Metastatic Pancreatic Carcinoma in the Ovary (tissue), 1 donor: ENCODE measurements around a stretch of chr9.

- PRO-cap, result no peak
These were observed 115.6 kb downstream of the SUSD1 start for GRCh38 chr9:112059172-112060141.

DNA sequence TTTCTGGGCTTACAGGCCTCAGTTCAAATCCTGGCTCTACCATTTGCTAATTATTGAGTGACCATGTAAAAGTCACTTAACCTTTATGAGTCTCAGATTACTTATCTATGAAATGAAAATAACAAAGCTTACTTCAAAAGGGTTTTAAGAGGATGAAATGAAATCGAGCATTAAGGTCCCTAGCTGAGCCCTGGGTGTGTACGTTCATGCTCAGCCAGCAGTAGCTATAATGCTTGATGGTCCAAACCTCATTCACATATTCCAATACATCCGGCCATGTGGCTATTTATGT, 56.1 kb downstream of the SUSD1 start:
- PRO-cap, result no peak

GRCh38 chr9:112309002-112309614, 24.3 kb downstream of the PTBP3 start:
- PRO-cap, result no peak

GRCh38 chr9:112379264-112379696, 628 bp upstream of the HSDL2 start:
- PRO-cap, result no peak

DNA sequence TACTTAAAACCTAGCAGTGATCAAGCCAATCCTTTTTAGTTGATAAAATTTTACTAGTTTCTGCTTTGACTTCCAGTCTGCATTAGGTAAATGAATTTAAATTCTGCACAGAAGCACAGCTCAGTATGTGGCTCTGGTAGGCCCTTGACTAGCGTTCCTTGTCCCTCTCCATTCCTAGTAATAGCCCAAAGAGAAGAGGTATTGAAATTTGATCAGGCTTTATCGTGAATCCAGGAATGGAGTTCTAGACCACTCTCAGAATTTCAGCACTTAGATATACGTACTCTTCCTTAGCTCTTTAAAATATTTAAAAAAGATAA, 2.3 kb downstream of the KIAA1958 start:
- PRO-cap, result no peak

- PRO-cap, result no peak
These were observed 9.1 kb downstream of the KIAA1958 start for GRCh38 chr9:112495686-112496142.

DNA sequence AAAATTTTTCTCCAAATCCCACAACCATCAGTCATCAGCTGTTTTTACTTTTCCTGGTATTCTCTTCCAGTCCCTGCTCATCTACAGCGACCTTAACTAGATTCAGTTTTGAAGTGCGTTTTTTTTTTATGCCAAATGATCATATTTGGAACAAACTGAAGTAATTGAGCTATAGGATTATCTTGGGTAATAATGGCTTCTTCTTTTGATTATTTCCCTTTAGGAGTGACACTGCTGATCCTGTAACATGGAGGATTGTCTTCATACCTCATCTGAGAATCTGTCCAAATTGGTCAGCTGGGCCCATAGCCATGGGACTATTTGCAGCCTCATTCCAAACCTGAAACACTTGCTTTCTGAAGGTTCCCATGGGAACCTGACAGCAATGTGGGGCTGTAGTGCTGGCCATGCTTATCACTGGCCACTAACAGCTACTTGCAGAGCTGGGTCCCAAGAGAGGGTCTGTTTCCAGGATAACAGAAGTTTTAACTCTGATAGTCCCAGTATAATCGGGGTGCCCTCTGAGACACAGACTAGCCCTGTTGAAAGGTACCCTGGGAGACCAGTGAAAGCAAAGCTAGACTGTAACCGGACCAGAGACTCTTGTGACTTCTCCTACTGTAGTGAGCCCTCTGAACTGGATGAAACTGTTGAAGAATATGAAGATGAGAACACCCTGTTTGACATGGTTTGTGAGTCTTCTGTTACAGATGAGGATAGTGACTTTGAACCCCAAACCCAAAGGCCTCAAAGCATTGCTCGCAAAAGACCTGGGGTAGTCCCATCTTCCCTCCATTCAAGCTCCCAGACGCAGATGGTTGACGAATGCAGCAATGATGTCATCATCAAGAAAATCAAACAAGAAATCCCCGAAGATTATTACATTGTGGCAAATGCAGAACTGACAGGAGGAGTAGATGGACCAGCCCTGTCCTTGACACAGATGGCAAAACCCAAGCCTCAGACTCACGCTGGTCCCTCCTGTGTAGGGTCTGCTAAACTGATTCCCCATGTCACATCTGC, 87.5 kb downstream of the KIAA1958 start:
- PRO-cap, result no peak

DNA sequence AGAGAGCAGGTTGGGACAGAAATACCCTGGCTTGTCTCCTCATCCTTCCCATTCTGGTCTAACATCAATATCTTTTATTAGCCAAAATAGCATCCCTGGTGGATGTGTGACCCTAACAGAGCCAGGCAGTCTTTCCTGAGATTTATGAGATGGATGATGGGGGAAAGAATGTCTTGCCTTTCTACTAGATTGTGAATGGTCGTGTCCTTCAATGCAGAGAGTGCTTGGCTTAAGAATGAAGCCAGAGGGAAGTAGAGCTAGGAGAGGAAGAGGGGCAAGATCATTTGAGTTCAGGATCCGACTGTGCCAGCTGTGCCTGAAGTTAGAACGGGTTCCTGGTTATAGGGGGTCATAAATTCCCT, 9.8 kb downstream of the SNX30 start:
- PRO-cap, result no peak

DNA sequence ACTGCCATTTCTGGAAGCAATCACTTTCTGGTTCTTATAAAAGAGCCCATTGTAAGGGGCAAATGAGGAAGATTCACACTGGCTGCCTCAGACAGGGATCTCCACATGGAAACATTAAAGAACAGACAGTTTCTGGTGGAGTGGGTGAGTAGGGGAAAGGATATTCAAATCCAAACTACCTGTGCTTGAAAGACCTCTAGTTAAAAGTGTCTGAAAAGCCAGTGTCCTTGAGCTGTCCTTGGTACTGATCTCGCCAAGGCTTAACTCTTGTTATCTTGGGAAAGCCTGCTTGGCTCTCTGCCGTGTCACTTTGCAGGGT, 19.1 kb upstream of the SLC31A2 start:
- PRO-cap, result no peak

DNA sequence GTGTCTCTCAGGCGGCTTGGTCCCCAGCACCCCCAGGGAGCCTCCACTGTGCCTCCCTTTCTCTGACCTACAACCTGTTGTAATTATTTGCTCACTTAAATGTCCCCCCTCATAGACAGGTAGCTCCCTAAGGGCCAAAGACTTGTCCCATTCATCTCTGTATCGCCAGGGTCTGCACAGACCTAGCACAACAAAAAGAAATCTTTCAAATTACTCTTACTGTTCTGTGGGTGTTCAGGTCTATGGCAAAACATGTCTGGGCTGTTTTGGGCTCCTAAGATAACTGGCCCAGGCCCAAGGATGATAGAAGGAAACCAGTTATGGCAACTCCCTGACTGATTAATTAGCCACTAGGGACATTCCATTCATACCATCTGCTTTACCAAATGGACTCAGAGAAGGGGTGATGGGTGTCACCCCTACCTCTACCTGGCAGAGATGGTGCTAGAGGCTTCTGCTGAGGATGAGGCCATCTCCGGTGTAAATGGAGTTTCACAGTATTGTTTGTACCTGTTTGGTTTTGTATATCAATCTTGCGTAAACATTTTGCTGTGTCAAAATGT, 1.8 kb downstream of the SLC31A2 start:
- PRO-cap, result no peak

GRCh38 chr9:113222366-113222864, 1.1 kb downstream of the SLC31A1 start:
- PRO-cap, result no peak

DNA sequence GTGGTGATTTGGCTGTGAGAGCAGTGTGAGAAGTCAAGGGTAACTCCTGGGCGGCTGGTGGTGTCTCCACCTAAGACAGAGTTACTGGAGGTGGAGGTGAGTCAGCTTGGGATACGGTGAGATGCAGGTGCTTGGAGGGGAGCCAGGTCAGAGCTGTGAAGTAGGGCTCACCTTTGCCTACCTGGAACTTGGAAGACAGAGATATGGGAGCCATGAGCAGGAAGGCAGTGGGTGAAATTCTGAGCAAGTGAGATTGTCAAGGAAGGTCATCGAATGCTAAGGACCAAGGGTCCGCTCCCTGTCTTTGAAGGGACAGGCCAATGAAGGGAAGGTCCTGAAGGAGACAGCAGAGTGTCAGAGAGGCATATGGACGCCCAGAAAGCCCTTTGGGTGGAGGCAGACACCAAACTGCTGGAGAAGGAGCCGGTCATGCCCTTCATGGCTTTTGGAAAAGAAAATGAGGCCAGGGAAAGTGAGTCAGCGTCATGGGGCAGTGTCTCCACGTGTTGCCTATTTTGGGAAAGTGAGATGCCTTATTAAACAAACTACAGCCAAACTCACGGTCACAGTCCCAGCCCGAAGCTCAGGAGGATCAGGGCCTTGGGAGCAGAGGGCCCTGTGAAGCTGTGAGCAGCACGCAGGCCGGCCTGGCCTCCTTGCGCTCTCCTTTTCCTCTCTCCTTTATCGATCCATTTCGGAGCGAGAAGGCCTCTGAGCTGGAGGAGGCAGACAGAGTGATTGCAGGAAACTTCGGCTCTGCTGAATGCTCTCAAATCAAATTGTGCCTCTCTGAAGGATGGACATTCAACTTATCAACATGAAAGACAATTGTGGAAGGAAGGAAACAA, 24.9 kb downstream of the RGS3 start:
- PRO-cap, result no peak

GRCh38 chr9:113526880-113527354, 63.4 kb downstream of the RGS3 start:
- PRO-cap, result no peak

DNA sequence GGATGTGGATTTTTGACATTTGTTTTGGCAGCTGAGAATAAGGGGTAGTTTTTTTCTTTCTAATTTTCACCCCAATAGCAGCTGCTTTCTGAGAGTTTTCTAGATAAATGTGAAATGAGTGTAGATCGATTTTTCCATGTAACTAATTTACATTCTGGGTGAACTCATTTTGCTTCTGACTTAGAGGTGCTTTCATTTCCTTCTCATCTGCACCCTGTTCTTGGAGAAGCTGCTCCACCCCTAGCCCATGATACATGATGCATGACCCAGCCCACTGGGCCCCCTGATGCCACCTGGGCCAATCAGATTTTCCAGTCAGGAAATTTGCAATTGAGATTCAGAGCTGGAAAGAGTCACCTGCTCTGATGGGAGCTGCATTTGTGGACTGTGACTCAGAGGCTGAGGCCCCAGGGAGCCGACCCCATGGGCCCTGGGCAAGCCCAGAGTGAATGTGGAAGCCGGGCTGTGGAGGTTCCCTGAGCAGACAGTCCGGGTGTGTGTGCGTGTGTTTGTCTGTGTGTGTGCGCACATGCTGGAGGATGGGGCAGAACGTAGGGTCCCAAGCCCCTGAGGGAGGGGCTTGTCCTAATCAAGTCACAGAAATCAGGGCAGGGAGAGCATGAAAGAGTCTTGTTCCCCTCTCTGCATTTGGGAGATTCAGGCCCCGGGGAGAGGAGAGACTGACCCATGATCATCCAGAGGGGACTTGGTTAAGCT, 159.4 kb downstream of the RGS3 start:
- PRO-cap, result no peak

DNA sequence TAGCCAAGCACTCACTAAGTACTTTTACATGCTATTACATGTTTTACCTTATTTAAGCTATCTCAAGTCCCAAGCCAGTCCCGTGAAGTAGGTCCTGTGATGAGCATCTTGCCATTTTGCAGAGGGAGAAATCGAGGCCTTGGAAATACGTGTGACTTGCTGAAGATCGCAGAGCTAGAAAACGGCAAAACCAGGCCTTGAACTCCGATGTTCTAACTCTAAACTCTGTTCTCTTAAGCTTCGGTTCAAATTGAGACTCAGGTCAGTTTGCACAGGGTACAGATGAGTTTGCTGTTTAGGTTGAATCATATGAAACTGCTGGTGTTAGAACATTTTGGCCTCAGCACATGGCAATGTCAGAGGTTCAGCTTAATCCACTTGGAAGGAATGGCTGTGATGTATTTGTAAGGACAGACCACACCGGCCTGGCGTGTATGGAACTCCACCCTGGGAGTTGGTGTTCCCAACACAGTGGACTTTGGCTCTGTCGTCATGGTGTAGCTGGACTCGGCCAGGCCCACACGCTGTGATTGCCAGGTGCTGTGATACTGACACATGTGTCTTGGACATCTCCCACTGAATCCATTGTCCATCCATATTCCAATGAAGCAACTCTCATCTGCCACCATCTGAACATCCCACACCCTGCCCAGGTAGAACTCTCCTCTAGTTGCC, 90.2 kb downstream of the ZNF618 start:
- PRO-cap, result no peak

DNA sequence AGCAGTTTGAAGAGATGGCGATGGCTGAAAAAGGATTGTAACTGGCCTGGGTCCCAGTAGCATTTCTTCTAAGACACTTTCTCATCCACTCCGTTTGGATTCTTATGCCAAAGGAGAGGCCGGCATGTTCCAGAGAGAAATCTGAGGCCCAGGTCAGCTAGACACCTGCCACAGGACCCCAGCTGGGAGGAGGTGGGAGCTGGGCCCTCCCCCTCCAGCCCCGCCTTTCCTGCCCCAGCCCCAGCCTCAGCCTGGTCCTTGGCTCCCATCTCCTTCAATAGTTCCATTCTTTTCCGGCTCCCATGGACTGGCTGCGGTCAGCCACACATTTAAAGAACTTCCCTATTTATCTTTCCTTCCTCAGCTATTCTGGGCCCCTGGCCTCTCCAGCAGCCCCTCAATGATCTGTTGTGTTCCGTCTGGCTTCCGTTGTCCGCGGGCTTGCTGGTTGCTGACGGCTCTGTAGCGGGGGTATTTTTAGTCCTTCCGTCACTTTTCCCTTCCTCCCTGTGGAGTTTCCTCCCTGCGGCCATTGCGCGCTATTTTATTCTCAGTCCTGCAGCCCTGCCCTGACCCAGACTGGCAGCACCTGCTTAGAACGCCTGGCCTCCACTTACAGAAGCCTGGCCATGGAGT, 73.9 kb downstream of the AMBP start:
- PRO-cap, result no peak

GRCh38 chr9:114038156-114038479, 40.0 kb downstream of the AMBP start:
- PRO-cap, result no peak

- PRO-cap, result no peak
These were observed 23.1 kb downstream of the AMBP start for GRCh38 chr9:114055048-114055330.

GRCh38 chr9:114169859-114170299, 14.5 kb downstream of the COL27A1 start:
- PRO-cap, result no peak

DNA sequence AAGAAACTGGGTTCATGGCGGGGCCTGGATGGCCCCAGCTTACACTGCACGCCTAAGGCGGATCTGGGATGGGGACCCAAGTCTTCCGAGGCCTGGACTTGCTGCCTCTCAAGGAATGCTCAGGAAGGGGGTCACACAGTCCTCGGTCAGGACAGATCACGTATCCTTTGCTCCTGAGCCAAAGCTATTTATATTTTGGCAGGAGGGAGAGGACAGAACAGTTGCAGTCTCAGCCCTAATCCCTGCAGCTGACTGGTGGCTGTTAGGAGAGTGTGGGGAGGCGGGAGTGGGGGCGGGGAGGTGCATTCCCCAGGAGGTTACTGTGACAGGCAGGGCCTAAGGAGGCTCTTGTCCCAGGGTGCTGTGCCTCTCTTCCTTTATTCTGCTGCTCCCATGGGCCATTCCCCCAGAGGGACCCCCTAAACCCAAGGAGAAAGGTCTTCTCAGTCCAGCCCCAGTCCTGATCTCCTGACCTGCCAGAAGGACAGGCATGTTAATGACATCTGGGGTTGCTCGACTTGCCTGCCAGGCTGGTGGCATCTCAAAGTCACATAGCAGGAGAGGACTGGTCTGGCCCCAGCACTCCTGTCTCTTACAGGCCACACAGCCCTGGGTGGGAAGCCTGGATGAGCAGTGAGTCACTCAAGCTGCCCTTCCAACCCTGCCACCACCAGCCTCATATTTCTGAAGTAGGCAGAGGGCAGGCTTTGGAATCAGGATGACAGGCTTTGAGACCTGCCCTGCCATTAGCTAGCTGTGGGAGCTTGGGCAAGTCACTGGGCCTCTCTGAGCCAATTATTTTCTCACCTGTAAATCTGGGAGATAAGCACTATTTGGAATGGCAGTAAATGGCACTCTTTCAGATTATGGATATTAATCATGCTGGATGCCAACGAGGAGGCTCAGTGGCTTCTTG, 51.9 kb downstream of the COL27A1 start:
- PRO-cap, result no peak